Fallopian tube (tissue), 1 donor: ENCODE results near the gene PDLIM1.

GRCh38 chr10:93384068-93384444, 98.1 kb downstream of the MYOF start:
- PRO-cap: no peak

GRCh38 chr10:93502959-93503426, 6.6 kb downstream of the CEP55 start:
- PRO-cap: no peak

DNA sequence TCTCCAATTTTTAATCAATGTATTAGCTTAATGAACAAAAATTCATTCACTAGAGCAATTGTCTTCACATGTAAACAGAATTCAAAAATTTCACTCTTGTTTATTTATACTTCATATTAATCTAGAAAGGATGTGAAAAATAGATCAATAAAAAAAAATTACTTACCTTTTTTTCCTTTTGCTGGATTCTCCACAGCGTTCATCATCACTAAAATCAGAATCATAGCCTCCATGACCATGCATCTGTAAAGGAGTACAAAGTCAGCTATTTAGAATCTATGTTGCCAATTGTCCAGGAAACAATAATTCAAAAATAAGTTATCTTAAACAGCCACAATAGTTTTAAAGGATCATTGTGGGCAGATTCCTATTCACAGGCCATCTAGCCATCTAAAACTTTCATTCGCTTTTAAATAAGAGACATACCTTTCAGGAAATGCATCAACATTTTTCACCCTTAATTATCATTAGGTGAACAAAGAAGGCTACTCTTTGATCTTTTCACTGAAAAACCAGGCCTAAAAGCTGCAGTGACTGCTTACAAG, 2.5 kb downstream of the FRA10AC1 start:
- PRO-cap: no peak

- PRO-cap: no peak
Measured at GRCh38 chr10:93702001-93702287, 448 bp downstream of the FRA10AC1 start.

- PRO-cap: no peak
Measured at GRCh38 chr10:93807046-93807451, 49.3 kb downstream of the LGI1 start.

DNA sequence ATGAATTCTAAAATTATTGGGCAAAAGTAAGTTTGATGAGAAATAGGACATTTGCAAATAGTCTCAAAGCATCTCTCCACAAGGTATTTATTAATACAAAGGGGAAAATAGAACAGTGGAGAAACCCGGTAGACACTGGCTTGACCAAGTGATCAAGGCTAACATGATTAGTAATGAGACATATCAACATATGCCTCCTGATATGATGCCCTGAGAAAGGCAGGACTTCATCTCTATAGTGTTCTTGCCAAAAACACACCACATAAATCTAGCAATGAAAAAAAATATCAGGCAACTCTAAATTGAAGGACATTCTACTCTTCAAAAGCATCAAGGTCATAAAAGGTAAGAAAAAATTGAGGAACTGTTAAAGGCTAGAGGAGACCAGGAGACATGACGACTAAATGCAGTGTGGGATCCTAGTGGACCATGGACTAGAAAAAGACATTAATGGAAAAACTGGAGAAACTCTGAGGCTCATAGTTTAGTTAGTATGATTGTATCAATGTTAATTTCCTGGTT, 180.7 kb downstream of the PLCE1 start:
- PRO-cap: no peak

DNA sequence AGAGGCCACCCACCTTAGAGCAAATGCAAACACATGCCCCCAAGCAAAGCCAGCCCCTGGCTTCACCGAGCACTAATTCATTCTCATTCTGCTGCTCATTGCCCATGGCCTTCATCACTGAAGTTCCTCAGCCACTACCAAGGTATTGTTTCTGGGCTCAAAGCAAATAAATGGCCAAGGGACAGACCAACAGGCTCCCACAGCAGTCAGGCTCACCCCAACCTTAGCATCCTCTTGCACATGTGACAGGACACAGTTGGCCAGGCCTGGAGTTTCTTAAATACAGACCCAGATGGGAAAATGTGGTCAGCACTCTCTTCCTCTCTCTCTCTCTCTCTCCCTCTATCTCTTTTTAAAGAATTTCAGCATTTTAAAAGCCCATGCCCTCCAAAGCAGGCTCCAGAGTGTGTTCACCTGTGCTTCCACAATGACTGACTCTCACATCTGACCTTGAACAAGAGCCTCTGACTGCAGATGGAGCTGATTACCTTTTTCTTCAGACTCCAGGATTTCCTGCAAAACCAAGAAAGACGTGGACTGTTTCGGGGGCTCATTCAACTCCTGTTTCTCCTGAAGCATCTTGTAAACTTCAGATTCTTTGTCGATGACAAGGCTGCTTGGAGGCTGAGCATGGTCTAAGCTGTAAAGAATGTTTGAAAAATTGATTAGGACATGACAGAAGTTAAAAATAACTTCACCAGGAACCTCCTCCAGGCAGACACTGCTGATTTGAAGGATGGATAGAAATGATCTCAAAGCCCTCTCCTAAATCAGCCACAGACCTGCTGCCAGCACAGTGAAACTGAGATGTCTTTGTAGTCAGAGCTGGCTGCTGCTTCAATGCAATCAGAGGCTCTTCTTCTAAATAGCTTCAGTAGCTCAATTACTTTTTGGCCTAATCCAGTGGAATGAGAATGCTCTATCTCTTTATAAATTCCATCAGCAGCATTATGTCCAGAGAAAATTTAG, 43.8 kb downstream of the PDLIM1 start:
- PRO-cap: no peak

DNA sequence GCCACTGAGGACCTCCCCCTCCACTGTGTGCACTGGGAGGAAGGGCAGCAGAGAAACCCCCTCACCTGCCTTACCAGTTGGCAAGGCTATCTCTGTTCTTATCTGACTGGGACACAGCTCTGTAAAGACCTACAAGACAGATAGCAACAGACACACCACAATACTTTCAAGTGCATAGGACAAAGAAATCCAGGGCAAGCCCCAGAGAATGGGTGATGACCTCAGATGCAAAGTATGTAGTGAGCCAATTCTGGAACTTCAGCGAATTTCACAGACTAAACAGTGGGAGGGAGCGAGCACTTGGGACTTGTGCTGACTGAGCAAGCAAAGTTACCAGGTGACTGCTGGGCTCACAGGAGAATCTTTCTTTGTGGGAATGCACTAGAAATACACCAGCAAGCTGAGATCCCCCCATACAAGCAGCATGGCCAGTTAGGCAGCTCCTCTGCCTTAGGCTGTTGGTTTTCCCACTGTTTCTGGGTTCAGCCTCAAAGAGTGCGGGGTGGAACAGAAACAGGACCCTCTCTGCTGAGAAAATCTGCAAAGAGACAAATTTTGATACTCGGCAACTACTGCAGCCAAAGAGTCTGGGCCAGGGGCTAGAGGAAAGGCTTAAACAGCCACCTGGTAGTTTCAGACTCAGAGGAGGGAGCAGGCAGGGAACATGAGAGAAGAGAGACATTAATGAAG, 30.1 kb downstream of the PDLIM1 start:
- PRO-cap: no peak

DNA sequence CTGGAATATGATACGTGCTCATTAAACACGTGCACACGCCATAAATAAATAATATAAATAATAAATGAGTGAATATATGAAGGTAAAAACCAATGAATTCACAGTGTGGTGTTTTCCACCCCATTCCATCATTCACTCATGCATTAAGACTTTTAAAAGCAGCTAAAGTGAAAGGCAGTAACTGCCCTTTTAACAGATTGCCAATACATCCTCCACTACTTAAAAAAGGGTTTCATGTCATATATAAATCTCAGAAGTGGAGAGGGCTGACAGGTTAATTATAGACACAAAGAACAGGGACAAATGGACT, 1.9 kb downstream of the PDLIM1 start:
- PRO-cap: bidirectional peak, plus-strand start outside the sequence, minus-strand start at position 132 of the sequence

- PRO-cap: bidirectional peak, plus-strand start at chr10:95290440, minus-strand start at chr10:95290223; bidirectional peak, plus-strand start at chr10:95290585, minus-strand start at chr10:95290520; bidirectional peak, plus-strand start at chr10:95291186, minus-strand start at chr10:95290999; unidirectional peak, minus-strand start at chr10:95291288
Measured at GRCh38 chr10:95290388-95291383, at the start of gene PDLIM1. Gene PDLIM1 (minus strand): TSS chr10:95291003.

DNA sequence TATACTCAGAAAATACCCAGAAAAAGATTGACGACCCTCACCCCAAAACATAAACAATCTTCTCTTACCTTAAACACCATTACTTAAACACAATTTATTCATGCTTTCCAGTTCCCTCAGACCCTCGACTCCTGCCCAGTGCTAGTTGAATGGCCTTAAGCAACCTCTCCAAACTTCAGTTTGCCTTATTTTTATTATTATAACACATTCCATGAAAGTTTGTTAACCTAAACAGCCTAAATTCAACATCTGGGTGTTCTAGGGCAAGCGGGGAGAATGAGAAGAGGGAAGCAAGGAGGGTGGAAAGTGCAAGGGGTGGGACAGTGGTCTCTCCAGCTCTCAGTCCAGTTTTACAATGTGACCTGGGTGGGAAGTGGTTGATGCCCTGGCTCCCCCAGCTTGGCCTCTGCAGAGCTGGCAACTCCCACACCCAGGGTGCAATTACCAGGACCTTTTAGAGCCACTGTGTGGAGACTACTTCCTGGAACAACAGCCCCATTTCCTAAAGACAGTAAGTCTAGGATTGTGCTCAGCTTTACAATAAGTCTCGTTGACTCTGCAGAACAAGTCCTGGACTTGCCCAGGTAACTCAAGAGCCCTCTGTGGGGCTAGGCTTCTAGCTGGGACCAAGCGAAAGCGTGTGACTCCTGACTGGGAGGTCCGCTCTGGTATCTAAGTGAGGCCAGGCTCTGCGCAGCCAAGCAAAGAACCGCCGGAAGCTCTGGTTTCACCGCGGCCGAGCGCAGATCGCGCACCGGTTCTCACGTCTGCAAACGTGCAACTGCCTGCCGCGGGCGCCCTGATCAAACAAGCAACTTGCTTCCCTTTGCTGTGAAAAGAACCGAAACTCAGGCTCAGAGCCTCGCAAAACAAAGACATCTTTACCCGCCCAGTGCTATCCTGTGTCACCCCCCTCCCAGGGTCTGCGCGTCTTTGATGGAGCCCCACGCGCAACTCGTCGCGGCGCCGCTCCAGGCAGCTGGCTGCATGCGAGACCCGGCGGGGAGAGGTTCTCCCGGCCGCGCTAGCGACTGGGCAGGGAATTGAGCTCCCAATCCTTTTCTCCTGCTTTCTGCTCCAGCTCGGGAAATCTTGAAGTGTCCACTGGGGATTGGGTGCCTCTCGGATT, 4.2 kb upstream of the PDLIM1 start:
- PRO-cap: bidirectional peak, plus-strand start at position 745 of the sequence, minus-strand start at position 674 of the sequence; bidirectional peak, plus-strand start outside the sequence, minus-strand start at position 935 of the sequence

DNA sequence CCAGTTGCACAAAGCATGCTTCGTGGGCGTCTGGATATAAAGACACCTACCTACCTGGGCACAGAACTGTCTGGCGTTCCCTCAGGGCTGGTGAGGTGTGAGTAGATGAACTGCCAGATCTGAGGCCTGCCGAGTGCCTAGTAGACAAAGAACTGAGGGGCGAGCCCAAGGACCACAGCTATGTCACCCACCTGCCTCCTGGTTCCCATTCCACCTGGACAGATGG, 4.9 kb upstream of the PDLIM1 start:
- PRO-cap: bidirectional peak, plus-strand start at position 63 of the sequence, minus-strand start outside the sequence

GRCh38 chr10:95305824-95306520, 15.2 kb upstream of the PDLIM1 start:
- PRO-cap: no peak

DNA sequence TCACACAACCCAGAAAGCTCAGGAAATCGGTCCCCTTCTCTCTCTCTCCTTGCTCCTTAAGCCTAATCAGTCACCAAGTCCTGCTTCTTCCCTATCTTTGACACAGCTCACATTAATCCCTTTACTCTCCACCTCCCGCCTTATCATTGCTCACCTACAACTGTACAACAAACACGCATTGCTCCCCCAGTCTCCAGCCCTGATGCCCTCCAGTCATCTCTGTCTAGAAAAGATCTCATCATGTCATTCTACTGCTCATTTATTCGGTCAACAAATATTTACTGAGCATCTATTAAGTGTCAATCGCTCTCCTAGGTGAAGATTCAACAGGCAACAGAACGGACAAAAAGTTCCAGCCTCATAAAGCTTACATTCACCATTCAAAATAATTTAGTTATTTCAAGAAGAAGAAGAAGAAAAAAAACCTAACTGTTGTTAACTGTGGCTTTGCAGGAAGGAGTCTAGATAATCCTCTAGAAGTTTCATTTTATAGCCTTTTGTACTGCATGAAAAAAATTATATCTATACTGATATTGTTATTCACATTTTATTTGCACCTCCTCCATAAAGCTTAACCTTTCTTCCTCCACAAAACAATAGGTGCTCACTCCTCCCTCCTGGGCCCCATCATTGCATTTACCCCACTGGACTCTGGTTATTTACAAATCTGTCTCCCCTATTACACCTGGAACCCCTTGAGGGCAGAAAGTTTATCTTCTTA, 71.9 kb upstream of the PDLIM1 start:
- PRO-cap: no peak

GRCh38 chr10:95435790-95436286, 125.3 kb downstream of the SORBS1 start:
- PRO-cap: no peak

DNA sequence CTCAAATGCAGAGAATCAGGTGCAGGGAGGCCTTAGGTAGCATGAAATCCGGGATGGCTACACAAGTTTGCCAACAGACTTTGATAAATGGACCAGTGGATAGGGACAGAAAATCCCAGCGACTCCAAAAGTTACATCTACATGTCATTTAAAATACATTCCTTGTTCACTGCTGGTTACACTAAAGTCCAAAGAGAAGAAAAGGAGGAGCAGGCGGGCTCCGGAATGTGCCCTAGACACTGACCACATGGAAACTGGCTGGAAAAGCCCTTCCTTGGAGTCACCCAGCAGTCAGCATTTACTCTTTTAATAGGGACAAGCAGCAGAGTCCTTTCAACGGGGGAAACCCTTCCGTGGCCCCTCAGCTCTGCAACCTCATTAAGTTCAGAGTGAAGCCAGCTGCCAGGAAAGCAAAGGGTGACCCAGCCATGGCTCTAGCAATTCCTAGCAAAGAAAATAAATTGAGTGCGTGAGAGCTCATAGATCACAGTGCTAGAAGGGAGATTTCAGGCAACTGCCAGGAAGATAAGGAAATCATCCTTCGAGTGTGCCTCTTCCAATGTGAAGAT, 101.8 kb downstream of the SORBS1 start:
- PRO-cap: no peak

- PRO-cap: no peak
Measured at GRCh38 chr10:95462969-95463990, 97.9 kb downstream of the SORBS1 start.

- PRO-cap: no peak
Measured at GRCh38 chr10:95500501-95501394, 60.4 kb downstream of the SORBS1 start.

DNA sequence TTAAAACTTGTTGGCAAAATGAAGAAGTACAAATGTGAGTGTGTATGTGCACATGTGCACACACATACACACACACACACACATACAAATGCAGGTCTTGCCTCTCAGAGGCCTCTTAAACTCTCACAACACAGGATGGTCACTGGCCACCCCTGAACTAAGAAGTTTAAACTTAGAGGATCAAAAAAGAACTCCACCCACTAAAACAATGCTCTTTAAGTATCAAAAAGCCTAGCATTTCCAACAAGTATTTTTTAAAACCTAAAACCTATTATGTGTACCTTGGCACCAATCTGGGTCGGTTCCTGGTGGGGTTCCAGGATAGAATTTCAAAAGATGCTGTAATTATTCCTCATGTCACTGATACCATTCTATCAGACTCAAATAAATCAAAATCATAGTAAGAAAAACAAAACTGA, 55.0 kb downstream of the SORBS1 start:
- PRO-cap: unidirectional peak, minus-strand start at position 159 of the sequence

- PRO-cap: no peak
Measured at GRCh38 chr10:95528914-95529463, 32.2 kb downstream of the SORBS1 start.